Metastatic Liver Carcinoma in the Lung (tissue), 2 donors: ENCODE measurements around a stretch of chr20.

- PRO-cap, 2 experiments = no peak in any of the 2 experiments
Measured at GRCh38 chr20:38425597-38426560, 46.8 kb upstream of the RALGAPB start.

GRCh38 chr20:38428252-38429072, 44.2 kb upstream of the RALGAPB start:
- PRO-cap, 2 experiments = no peak in any of the 2 experiments

- PRO-cap, 2 experiments = peak in 1 of 2 experiments; most common plus-strand start chr20:38448117 (in 1); most common minus-strand start chr20:38448047 (in 1)
Measured at GRCh38 chr20:38447958-38448929, 24.4 kb upstream of the RALGAPB start.

GRCh38 chr20:38539746-38540122, 41.3 kb upstream of the ADIG start:
- PRO-cap, 2 experiments = no peak in any of the 2 experiments

GRCh38 chr20:38633559-38634024, 52.6 kb downstream of the ADIG start:
- PRO-cap, 2 experiments = no peak in any of the 2 experiments

DNA sequence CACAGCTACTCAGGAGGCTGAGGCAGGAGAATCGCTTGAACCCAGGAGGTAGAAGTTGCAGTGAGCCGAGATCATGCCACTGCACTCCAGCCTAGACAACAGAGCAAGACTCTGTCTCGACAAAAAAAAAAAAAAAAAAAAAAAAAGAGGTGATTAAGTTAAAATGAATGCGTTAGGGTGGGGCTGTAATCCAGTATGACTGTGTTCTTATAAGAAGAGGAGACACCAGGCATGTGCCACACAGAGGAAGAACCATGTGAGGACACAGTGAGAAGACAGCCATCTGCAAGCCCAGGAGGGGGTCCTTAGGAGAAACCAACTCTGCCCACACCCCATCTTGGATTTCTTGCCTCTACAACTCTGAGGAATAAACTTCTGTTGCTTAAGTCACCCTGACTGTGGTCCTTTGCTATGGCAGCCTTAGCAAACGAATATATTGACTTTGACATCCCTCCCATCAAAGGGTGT, 16.0 kb upstream of the PPP1R16B start:
- PRO-cap, 2 experiments = no peak in any of the 2 experiments

GRCh38 chr20:38805861-38806679, 573 bp downstream of the PPP1R16B start:
- PRO-cap, 2 experiments = peak in 1 of 2 experiments; most common plus-strand start chr20:38806291 (in 1); most common minus-strand start chr20:38806153 (in 1)

- PRO-cap, 2 experiments = no peak in any of the 2 experiments
Measured at GRCh38 chr20:38810795-38811365, 5.4 kb downstream of the PPP1R16B start.

DNA sequence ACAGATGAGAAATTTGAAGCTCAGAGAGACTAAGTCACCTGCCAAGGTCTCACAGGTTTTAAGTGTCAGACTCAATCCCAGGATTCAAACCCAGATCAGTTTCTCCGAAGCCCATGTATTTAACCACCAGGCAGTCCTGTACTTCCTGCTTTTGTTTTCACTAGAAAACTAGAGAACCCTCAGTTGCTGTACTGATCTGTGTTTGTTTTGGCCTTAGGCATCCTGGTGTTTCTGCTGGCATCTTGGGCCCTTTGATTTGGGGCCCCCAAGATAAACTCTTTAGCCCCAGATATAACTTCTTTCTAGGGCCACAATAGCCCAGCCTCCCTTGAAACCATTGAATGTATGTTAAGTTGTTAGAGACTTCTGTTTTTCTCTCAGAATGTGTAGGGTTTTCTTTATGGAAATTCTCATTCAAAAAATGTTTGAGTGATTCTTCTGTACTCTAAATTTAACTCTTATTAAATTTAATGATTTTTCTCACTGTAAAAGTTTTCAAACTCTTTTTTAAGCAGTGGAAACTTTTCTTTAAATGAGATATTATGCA, 36.6 kb downstream of the PPP1R16B start:
- PRO-cap, 2 experiments = no peak in any of the 2 experiments

GRCh38 chr20:38893837-38894465, 32.3 kb upstream of the FAM83D start:
- PRO-cap, 2 experiments = no peak in any of the 2 experiments

DNA sequence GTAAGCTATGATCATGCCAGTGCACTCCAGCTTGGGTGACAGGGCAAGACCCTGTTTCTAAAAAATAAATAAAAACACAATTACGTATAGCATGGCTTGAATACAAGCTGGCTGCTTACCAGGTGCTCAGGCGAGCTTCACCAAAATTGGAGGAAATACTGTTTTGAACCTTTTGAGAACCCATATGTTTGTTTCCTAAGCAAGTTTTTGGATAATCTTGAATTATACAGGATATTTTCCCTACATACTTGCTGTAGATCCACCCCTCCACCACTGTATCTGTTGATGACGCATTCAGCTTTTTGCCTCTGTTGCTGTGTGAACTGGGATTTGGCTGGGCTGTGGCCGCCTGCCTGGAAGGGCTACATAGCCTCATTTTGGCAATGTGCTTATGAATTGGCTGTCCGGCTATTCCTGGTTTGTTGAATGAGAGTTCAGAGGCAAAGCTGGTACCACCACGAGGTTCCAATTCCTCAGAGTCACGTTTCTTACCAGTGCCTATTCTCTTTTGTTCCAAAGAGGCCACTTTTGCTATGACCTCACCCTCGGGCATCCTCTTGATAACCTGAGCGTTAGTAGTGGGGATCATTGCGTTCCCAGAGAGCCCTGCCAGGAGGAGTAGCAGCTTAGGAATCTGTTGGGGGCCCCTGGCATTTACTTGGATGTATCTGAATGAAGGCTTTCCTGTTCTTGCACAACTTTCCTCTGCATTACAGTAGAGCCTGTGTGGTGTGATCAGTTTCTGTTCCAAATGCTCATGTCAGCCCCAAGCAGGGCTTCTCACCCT, 6.3 kb downstream of the FAM83D start:
- PRO-cap, 2 experiments = no peak in any of the 2 experiments

DNA sequence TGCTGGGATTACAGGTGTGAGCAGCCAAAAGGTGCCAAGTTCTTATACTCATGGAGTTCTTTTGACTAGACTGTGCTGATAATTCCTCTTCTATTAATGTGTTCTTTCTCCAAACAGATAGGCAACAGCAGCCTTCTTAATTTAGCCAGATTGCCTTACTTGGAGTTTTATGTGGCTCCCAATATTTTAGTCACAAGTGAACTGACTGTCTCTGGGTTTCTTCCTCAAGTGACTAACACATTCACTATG, 8.0 kb downstream of the DHX35 start:
- PRO-cap, 2 experiments = no peak in any of the 2 experiments

GRCh38 chr20:39023632-39024083, 61.5 kb downstream of the DHX35 start:
- PRO-cap, 2 experiments = peak in 1 of 2 experiments; most common plus-strand start chr20:39023844 (in 1)

DNA sequence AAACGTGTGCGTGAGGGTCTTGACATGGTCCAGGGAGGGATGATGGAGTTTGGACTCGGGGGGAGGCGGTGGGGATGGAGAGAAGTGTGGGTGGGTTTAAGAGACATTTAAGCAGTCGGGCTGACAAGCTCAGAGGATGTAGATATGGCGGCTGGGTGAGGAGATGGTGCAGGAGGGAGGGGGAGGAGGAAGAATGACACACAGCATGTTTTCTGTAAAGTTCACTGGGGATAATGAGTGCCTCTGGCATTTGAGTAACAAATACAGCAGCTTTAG, 107.8 kb downstream of the DHX35 start:
- PRO-cap, 2 experiments = no peak in any of the 2 experiments

DNA sequence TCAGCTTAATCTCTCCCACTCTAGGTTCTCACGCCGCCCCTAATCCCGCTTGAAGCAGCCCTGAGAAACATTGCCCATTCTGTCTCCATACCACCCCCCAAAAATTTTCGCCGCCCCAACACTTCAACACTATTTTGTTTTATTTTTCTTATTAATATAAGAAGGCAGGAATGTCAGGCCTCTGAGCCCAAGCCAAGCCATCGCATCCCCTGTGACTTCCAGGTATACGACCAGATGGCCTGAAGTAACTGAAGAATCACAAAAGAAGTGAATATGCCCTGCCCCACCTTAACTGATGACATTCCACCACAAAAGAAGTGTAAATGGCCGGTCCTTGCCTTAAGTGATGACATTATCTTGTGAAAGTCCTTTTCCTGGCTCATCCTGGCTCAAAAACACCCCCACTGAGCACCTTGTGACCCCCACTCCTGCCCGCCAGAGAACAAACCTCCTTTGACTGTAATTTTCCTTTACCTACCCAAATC, 414.9 kb downstream of the MAFB start:
- PRO-cap, 2 experiments = no peak in any of the 2 experiments

- PRO-cap, 2 experiments = no peak in any of the 2 experiments
Measured at GRCh38 chr20:40619050-40619700, 69.9 kb downstream of the MAFB start.

- PRO-cap, 2 experiments = peak in 1 of 2 experiments; most common plus-strand start chr20:40686528 (in 1); most common minus-strand start chr20:40686547 (in 1)
Measured at GRCh38 chr20:40686261-40686978, 2.6 kb downstream of the MAFB start.

DNA sequence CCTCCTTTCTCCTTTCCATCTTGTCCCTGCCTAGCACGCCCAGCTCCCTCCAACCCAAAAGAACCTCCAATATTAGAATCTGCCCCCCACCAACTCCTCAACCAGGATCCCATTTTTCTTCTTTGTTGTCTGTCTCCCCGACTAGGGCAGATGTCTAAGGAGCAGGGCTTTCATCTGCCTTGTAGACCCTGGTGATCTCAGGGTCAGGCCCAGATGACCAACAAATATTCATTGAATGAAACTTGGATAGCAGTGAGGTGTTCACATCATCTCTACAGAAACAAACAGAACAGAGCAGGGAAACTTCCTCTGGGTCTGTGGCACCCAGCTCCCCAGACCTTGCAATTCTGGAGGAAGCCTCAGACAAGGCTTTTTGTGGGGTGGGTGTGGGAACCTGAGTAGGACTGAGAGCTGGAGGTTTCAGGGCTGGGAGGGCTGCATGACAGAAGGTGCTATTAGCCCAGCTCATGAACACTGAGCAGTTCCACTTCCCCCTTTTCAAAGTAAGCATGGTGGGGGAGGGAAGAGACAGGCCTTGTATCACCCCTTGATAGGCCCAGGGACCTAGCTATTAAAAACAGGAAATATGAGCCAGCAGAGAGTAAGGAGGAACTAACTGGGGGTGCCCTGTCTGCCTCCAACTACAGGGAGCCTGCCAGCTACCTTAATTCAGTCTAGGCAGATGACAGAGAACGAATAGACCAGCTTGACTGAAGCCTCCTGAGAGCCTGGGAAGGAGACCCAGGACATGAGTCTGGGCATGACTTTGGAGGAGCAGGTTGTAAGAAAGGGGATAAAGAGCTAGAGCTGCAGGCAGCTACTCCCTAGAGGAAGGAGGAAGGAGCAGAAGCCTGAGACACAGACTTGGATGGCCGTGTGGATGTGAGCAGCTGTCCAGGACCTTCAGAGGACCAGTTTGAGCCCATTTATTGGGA, 37.2 kb upstream of the TOP1 start:
- PRO-cap, 2 experiments = peak in 1 of 2 experiments; most common plus-strand start position 672 of the sequence (in 1); most common minus-strand start position 476 of the sequence (in 1)

DNA sequence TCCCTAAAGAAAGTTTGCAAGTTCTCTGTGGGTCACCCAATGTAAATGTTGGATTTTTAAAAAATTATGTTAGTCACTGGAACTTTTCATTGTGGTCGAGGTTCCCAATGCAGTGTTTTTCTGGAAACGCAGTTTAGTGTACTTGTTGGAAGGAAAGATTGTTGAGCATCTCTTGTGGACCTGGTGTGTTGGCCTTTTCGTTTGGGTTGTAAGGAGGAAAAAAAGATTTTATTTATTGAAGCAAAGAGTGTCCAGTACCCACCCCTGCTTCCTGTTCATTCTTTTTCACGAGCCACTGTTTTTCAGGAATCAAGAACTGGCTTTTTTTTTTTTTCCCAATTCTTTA, 1.5 kb downstream of the TOP1 start:
- PRO-cap, 2 experiments = no peak in any of the 2 experiments

GRCh38 chr20:41030983-41031432, 2.4 kb downstream of the TOP1 start:
- PRO-cap, 2 experiments = no peak in any of the 2 experiments